Vagina (tissue), 1 donor: ENCODE data around the genes ALDH9A1, TMCO1 and STYXL2.

DNA sequence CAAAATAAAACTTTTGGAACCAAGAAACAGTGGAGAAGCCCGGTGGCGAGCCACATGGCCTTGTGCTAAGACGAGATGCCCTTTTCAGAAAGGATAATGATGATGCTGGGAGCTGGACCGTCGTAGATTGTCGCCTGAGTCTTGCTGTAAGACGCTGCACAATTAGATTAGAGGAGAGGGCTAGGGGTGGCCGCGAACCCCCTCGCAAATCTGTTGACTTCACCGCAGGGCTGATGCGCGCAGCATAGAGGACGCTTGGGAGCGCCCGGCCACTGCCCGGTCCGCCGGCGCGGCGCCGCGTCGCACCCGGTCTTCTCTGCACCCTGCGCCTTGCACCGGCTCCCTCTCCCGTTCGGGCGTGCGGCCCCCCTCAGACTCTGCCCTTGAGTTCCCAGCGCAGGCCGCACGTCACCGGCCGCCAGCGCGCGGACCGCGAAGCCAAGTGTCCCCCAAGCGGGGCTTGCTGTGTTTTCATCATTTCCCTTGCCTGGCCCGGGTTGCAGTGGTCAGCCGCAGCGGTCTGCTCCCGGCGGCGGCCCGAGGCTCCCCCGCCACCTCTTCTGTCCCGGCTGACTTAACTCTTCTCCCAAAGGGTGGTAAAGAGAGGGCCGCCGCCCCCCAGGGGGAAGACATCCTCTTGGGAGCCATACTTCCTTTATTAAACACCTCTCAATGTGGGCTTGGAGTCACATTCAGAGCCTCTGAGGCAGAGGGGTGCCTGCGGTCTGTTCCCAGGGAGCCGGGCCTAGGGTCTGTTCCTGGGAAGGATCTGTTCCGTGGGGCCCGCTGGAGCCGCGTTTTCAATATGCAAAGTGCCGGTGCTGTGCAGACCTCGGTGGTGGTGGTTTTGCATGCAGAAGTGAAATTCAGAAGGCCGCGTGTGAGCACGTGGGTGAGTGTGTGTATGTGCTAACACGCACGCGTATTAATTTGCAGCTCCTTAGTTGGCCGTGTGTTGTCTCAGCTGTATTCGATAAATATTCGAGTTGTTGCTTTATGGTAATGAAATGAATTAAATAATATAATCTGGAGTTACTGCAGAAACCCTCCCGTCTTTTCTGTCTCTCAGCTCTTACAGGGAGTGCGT lies 17.5 kb downstream of the PBX1 start:
- PRO-cap: bidirectional peak, plus-strand start at position 386 of the sequence, minus-strand start at position 318 of the sequence; bidirectional peak, plus-strand start at position 477 of the sequence, minus-strand start at position 444 of the sequence
- RAMPAGE, long total RNA: no peak

- PRO-cap: unidirectional peak, minus-strand start at chr1:164579748
- RAMPAGE, long total RNA: no peak
These were observed 20.4 kb downstream of the PBX1 start for GRCh38 chr1:164579264-164579838.

GRCh38 chr1:164590020-164591130 lies 31.4 kb downstream of the PBX1 start:
- PRO-cap: no peak
- RAMPAGE, long total RNA: start-site peak on the plus strand at chr1:164590076-164590375, 20 reads

GRCh38 chr1:164608372-164608776 lies 49.4 kb downstream of the PBX1 start:
- PRO-cap: no peak
- RAMPAGE, long total RNA: no peak

GRCh38 chr1:164625290-164625980 lies 66.5 kb downstream of the PBX1 start:
- PRO-cap: no peak
- RAMPAGE, long total RNA: no peak

GRCh38 chr1:164686053-164686496 lies 127.1 kb downstream of the PBX1 start:
- PRO-cap: no peak
- RAMPAGE, long total RNA: no peak

DNA sequence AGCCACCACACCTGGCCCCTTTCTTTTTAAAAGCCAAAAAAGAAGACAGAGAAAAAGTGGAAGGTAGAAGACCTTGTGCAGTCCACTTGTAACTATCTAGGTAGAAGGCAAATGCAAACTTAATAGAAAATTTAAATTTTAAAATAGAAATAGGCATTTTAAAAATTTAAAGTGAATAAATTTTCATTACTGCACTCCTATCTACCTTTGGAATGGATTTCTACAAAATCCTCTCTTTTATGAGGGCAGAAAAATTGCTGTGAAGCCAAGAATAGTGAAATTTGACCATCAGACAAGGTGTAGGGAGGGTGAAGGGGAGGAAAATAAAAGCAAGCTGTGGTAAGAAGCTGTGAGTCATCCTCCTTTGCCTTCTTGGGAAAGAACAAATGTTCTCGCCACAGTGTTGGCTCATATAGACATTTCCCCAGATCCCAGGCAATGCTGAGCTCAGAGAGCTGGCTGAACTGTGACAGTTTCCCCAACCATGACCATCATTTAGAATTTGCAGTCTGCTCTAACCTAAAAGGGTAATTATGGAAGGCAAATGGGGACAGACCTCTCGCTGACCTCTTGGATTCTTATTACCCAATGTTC lies 235.3 kb downstream of the PBX1 start:
- PRO-cap: no peak
- RAMPAGE, long total RNA: no peak

- PRO-cap: no peak
- RAMPAGE, long total RNA: no peak
These were observed 277.6 kb downstream of the PBX1 start for GRCh38 chr1:164836456-164837109.

DNA sequence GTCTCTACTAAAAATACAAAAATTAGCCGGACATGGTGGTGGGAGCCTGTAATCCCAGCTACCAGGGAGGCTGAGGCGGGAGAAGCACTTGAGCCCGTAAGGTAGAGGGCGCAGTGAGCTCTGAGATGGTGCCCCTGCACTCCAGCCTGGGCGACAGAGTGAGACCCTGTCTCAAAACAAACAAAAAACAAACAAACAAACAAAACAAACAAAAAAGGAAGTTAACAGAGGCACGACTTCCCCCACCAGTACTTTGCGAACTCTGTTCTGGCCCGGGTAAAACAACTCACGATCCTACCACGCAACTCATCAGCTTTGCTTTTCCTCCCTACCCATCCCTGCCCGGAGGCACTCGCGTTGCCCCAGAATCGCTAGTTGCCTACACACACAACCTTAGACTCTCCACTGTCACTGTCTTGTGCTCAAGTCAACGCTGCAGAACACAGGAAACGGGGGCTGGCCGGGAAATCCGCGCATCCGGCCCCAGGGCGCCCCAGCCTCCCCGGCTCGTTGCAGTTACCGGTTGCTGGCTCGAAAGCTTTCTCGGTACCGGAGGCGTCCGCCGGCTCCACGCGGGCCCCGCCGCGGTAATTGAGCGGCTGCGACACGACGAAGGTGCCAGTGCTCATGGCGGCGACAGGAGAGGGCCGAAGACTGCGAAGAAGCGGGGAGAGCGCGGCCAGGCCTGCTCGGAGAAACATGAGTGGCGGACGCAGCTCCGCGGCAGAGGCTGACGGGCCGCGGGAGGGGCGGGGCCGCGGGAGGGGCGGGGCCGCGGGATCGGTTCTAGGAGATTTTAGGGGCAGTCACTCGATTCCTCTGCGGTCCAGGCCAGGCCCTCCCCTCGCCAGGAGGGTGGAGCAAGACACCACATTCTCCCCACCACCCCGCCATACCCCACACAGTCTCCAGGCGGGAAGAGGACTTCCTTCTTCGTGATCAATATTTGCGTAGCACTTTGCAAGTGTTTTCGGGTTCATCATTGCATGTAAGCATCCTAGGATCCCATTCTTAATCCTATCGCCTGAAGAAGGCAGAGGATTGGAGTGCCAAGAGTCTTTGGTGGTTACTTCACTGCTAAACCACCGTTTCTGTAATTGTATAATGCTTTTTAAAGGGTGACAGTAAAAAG lies at the start of gene ALDH9A1:
TSS of gene ALDH9A1 (minus strand) at position 705 of the 1,132 bp plus-strand sequence.
- PRO-cap: bidirectional peak, plus-strand start at position 900 of the sequence, minus-strand start at position 705 of the sequence
- RAMPAGE, long total RNA: start-site peak on the minus strand centred at position 720 of the sequence, 31 bp wide, 165 reads

- PRO-cap: bidirectional peak, plus-strand start at chr1:165769075, minus-strand start at chr1:165768868
- RAMPAGE, long total RNA: start-site peak on the minus strand at chr1:165768749-165768871, 1,548 reads
These were observed at the start of gene TMCO1 for GRCh38 chr1:165768382-165769656. TMCO1 (minus strand) TSS chr1:165768868.

DNA sequence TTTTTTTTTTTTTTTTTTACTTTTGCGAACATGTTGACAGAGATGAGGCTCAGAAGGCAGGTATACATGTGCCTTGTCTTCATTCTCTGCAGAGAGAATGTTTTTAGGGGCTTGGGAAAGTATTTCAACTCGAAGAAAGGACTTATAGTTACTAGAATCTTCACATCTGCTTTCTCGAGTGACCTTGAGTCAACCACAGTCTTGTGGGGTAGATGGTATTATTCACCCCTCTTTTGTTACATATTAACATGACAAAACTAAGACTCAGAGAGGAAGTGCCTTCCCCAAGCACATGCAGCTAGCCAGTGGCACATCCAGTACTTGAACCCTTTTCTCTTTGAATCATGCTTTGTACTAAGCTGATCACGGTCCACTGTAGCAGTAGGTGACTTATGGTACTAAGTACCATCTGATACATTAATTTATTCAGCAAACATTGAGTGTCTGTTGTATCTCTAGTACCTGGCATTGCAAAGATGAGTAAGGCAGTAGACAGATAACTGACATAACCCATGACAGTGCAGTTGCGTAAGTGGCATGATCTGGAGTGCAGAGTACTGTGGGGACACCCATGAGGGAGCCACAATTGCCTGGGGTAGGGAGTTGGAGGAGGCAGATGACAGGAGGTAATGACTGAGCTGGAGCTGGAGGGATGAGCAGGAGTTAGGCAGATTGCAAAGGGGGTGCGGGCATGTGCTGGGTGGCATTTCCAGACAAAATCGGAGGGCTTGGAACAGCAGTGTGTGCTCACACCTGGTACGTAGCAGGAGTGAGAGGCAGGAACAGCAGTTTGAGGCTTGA lies 29.7 kb downstream of the UCK2 start:
- PRO-cap: no peak
- RAMPAGE, long total RNA: start-site peak on the plus strand centred at position 413 of the sequence, 133 bp wide, 6 reads

DNA sequence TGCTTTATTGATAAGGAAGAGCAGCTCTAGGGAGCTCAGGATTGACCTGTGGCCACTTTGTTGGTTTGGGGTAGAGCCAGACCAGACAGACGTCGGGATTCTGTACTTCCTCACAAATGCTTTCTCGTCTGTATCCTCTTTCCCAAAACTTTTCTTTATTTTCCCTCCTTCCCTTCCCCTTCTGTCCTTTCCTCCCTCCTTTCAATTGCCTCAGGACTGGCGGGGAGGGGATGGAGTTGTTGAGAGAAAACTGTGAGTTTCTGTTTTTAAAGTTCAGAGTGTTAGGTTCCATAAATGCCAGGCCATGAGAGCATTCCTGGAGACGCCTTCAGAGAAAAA lies 68.1 kb downstream of the UCK2 start:
- PRO-cap: no peak
- RAMPAGE, long total RNA: no peak

GRCh38 chr1:166165628-166166139 lies 1.1 kb downstream of the FAM78B start:
- PRO-cap: no peak
- RAMPAGE, long total RNA: no peak

DNA sequence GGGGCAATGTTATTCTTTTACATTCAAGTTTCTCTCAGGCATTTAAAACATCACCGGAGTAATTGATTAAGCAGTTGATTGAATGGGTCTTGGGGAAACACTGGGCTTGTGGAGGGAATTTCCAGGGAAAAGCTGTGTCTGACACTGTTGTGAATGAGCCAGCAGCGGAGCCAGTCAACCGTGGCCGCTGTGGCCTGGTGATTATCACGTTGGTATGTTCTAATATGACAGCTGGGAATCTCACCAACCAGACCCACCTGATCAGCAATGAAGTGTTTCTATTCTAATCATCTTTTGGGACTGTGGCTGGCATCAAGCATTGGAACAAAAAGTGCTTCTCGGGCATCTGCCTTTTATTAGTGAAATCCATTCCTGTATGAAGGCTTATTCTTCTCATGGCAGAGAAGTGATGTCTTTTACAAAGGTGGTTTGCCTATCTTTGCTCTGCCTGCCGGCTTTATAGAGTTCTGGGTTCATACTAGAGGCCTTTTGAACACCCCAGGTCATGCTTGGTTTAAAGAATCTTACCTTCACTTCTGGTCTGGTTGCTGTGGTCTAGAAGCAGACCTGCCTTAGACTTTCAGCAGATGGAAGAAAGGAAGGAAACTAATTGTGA lies 141.1 kb upstream of the FAM78B start:
- PRO-cap: no peak
- RAMPAGE, long total RNA: no peak

GRCh38 chr1:166836649-166837109 lies 2.6 kb upstream of the POGK start:
- PRO-cap: no peak
- RAMPAGE, long total RNA: no peak

DNA sequence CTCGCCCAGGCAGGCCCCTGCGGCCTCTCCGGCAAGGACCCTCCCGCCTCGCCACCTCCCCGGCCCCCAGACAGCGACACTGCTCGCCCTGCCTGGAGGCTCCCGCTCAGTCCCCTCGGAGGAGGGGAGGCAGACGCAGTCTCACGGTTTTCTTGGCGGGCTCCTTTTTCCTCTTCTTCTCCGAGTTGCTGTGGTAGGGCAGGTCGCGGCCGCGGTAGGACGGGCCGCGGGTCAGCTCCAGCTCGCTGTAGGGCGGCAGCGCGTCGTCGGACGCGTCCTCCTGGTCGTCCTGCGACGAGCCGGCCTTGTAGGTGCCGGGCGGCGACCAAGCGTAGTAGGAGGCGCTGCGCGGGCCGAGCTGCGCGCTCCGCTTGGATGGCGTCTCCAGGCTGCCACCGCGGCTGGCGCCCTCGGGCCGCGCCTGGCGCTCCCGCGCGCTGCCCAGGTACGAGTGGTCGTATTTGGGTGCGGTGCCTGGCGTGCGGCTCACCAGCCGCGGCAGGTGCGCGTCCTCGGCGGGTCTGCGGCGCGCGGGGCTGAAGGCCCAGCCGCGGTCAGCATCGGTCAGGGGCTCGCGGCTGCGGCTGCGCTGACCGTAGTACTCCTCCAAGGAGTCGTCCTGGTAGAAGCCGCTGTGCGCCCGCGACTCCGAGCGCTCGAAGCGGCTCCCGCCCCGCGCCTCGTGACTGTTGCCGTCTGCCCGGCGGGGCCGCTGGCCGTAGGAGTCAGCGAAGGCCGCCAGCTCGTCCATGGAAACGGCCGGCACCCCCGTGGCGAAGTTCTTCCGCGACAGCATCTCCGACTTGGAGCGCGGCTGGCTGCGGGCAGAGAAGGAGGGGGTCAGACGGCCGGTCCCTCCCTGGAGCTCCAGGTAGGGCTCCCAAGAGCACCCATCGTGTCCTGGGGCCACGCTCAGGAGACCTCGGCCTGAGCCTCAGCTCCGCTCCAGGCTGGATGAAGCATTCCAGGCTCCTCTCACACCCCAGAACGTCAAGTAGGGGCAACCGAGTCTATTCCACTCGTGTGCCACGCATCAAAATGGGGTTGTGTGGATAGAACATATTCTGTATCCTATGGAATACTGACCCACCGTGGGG lies 44.8 kb upstream of the TADA1 start:
- PRO-cap: unidirectional peak, minus-strand start at position 658 of the sequence
- RAMPAGE, long total RNA: no peak

DNA sequence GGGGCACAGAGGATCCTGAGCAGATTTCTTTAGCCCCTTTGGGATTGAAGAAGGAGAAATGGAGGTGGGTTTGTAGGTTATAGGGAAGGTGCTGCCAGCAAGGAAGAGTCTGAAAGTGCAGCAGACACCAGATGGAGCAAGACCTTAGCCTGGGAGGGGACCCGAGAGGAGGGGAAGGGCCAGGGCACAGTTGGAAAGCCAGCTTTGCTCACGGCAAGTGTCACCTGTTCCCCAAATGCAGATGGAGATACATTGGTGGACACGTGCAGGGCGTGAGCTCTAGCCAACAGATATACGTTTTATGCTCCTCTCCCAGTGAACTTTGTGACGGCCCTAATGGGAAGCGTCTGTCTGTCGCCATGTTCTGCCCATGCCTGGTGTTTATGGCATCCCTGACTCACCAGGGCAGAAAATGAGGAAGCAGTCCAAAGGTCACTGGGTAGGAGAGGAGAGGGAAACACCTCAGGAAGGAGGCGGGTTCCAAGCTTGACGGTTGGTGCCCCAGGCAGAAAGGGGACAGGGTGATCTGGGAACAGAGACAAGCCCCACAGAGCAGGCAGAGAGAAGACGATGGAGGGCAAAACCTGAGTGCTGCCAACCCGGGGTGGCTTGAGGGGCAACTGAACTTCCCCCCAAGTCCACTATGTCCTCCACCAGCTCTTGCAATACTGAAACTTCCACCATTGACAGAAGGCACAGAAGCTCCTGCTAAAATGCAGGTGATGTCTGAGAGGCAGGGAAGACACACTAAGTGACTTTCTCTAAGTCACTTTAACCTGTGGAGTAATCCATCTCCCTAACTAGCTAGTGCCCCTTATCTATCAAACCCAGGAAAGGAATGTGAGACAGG lies 7.5 kb downstream of the GPA33 start:
- PRO-cap: no peak
- RAMPAGE, long total RNA: no peak

GRCh38 chr1:167086706-167087174 lies 3.4 kb downstream of the GPA33 start:
- PRO-cap: no peak
- RAMPAGE, long total RNA: no peak

GRCh38 chr1:167093829-167094756 lies at the start of gene STYXL2:
STYXL2 (plus strand) TSS chr1:167094075.
- PRO-cap: no peak
- RAMPAGE, long total RNA: no peak

GRCh38 chr1:167105231-167105887 lies 11.5 kb downstream of the STYXL2 start:
- PRO-cap: no peak
- RAMPAGE, long total RNA: no peak